CD14-positive monocyte (primary cell): ENCODE measurements around the gene HCN1.

GRCh38 chr5:42990739-42991388 lies 49.3 kb downstream of the ANXA2R start:
- CAGE, long polyA plus RNA = no peak

GRCh38 chr5:42991416-42991790 lies 48.7 kb downstream of the ANXA2R start:
- CAGE, long polyA plus RNA = no peak

DNA sequence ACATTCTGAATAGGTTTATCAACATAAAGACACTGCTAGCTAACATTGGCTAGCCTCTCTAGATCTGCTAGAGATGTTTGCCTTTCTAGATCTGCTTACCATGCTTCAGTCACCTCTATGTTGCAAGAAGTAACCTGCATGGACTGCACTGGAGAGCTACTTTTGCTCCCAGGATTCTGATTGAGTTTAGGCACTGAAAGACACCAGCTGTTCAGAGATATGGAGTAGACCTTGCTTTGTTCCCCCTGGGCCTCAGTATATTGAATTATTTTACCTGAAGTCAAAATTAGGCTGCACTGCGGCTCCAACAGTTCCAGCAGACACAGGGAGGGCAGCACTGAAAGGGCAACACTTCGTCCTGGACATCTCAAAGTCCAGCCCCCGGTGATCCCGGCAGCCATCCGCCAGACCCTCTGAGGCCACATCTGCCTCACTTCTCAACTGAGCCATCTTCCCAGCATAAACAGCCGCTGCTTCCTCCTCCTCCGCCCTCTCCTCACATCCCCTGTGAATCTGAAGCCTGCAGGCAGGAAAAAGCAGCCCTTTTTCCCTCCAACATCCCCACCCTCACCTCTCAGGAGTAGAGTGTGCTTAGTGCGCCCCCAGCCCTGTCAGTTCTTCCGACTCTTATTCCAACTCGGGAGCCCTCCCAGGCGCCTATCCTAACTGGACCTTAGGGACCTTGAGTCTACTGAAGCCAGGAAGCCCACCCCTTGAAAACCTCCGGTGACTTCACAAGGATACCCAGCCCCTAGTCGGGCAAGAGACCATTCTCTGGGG lies 30.2 kb downstream of the ANXA2R start:
- CAGE, long polyA plus RNA = no peak

DNA sequence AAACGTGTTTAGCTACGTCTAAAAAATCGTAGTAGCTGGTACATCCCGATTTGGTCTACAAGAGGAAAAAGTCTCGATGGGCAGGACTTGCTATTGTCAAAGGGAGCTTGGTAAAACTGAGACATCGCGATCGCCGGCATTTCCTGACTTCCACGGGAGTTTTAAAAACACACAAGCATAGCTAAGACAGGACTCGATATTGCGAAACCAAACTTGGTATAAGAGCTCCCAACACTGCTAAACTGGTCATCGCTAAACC lies 1.2 kb upstream of the ANXA2R start:
- CAGE, long polyA plus RNA = no peak

GRCh38 chr5:43193362-43194158 lies 1.5 kb downstream of the NIM1K start:
- CAGE, long polyA plus RNA = no peak

- CAGE, long polyA plus RNA = no peak
Measured at GRCh38 chr5:43237047-43237381, 45.0 kb downstream of the NIM1K start.

DNA sequence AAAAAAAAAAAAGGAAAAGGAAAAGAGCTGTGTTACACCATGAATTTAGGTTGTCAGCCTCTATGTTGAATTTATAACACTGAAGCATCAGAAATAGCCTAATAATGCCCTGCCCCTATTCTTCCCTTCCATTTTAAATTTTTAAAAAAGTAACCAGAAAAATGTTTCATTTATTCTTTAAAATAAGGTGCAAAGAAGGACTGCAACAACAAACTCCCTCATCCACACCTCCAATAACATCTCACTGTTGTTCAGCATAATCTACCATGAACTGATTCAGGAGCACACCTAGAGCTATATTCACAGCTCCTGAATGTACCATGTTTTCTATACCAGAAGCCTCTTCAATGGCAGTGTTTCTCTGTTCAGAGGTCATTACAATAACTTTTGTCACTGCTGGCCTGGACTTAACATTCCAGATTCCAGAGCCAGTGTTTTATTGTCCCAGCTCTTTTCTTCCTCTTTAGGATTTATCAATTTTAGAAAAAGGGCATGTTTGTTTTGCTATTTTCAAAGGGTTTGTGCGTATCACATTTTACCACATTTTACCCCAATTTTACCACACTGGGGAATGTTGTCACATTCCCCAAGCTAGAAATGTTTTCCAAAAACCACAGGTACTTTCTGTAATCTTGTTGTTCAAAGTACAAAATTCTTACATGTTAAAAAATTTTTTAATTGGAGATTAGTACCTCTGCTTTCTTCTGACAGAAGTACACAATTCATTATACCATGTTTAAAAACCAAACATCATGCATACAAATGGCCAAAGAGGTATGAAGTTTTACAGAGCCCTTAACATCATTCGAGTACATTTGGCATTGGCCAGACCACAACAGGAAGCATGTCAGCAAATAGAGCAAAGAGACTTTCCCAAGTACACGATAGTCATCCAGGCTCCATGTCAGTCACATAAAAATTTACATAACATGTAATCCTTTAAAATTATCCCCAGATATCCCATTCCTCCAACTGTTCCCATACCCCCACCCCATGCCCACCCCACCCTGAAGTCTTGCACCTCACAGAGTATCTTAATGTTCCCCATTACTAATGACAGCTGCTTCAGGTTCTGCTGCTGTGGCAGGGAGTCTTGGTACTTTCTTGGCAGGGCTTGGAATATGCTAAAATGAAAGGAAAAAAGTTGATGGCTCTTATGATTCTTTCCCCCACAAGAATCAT lies 22.7 kb downstream of the HMGCS1 start:
- CAGE, long polyA plus RNA = no peak

- CAGE, long polyA plus RNA = no peak
Measured at GRCh38 chr5:43422197-43422678, 10.0 kb upstream of the CCL28 start.

GRCh38 chr5:43485326-43485883 lies 1.7 kb upstream of the TMEM267 start:
- CAGE, long polyA plus RNA = no peak

DNA sequence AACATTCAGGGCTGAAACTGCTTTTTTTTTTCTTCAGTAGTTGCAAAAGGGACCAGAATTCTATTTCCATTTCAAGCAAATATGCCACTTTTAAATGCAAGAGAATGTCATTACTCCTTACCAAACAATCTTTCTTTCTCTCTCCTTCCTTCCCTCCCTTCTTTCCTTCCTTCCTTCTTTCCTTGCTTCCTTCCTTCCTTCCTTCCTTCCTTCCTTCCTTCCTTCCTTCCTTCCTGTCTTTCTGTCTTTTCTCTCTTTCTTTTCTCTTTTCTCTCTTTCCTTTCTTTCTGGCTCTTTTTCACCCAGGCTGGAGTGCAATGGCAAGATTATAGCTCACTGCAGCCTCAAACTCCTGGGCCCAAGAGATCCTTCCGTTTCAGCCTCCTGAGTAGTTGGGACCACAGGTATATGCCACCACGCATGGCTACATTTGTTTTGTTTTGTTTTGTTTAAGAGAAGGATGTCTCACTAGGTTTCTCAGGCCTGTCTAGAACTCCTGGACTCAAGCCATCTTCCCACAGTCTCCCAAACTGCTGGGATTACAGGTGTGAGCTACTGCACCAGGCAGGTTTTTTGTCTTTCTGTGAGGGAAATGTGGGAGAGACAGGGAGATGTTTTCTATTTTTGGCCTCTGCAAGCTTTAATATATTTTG lies 87.0 kb downstream of the FGF10 start:
- CAGE, long polyA plus RNA = no peak

GRCh38 chr5:45205676-45206121 lies 397.0 kb downstream of the MRPS30 start:
- CAGE, long polyA plus RNA = no peak

GRCh38 chr5:45695963-45696768 lies at the start of gene HCN1:
Gene HCN1 (minus strand): TSS chr5:45696380.
- CAGE, long polyA plus RNA = no peak

DNA sequence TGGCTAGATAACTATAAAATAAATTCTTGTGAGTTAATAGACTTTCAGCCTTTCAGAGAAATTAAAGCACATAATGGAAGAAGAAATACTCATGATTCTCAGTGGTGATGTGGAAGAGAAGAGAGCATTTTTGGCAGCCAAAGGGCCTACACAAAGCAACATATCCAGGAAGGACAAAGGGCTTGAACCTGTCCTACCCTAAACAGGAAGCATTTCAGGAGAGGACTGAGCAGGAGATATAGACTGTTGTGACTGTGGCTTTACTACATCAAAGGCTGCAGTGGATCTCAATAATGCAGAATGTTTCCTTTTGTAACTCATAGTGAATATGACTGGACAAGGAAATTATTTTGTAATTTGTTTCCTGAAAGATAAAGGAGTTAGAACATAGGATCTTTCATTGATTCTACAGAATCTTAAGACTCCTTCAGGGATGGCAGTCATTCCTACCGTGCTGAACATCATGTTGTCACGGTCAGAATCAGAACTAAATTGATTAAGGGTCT lies 1.3 kb upstream of the PARP8 start:
- CAGE, long polyA plus RNA = no peak

GRCh38 chr5:50665581-50666224 lies 734 bp upstream of the PARP8 start:
- CAGE, long polyA plus RNA = no peak

GRCh38 chr5:50743350-50743746 lies 76.9 kb downstream of the PARP8 start:
- CAGE, long polyA plus RNA = no peak

DNA sequence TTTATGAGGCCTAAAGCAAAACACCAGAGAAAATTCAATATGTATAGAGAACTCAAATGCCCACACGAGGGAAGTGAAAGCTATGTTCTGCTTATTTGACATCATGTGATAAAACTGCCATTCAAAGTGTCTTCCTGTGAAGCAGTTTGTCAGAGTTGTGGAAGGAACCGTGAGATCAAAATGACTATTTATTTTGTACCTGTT lies 190.3 kb downstream of the PARP8 start:
- CAGE, long polyA plus RNA = no peak

- CAGE, long polyA plus RNA = no peak
Measured at GRCh38 chr5:50860688-50860995, 194.2 kb downstream of the PARP8 start.

GRCh38 chr5:51958571-51958818 lies 575.2 kb downstream of the ISL1 start:
- CAGE, long polyA plus RNA = no peak

GRCh38 chr5:52789187-52789836 lies 1.6 kb downstream of the ITGA1 start:
- CAGE, long polyA plus RNA = no peak

DNA sequence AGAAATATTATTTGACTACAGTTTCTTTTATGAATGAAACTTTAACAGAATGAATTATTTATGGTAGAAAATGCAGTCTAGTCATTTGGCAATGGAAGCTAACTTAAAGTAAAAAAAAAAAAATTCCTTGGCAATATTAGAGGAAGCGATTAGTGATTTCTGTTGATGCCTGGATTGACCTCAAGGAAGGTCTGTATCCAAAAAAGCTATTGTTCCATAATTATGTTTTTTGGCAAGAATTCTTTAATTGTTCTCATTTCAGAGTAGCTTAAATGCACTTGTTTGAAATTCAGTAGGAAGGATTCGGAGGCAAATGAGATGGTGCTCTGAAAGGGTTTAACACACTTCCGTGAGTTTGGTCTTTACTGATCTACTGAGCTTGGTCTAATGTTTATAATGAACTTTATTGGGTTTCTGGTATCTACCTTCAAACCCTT lies 61.8 kb downstream of the ITGA1 start:
- CAGE, long polyA plus RNA = no peak